Daoy (cell line): Measurements from ENCODE around the genes MRPS24, AEBP1 and GCK.

DNA sequence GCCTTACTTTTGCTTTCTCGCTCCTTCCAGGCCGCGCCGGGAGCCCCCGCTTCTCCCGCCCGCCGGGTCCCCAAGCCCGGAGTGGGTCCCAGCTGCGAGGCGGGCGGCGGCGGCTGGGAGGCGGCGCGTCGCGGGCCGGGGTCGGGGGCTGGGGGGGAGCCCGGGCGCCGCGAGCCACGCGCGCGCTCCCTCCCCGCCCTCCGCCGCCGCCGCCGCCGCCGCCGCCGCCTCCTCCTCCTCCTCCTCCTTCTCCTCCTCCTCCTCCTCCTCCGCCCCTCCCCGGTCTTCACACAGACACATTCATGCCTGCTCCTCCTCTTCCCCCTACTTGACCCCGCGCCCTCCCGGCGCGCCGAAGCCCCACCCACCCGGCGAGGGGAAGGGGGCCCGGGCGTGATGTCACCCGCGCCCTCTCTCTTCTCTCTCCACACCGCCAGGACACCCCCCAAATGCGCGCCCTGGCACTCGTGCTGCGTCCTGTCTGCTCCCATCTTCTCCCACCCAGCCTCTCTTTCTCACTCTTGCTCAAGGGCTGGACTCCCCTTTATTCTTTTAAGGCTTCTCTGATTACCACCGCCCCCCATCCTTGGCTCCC is 865 bp upstream of the GLI3 start:
- RAMPAGE, long total RNA: no peak

GRCh38 chr7:42263778-42264561 is 27.0 kb upstream of the GLI3 start:
- RAMPAGE, long total RNA: no peak

DNA sequence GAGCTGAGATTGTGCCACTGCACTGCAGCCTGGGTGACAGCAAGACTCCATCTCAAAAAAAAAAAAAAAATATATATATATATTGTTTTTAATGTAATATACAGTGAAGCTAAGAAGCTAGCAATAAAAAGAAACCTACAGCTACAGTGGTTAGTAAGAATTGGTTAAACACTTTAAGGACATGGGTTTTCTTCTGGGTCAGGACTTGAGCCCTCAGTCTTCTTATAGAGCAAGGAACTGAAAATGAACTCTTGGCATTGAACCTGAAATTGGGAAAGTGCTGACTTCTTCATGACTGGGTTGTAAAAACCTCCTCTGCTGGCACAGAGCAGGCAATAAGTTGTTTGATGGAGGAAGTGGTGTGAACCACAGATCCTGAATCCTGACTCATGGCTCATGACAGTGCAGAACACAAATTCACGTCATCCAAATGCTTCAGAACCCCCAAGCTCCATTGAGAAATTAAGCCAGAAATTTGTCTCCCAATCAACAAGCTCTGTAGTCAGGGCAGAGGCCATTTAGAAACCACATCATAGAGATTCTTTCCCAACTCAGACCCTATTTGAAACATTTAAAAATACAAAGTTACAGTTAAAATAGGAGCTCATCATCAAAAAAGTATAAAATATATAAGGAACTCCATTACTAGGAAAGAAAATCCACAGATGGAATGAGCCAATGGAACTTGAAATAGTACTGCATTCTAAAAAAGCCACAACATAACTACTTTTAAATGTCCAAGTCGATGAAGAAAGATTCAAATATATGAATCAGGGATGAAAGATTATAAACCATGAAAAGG is 10.4 kb upstream of the STK17A start:
- RAMPAGE, long total RNA: no peak

DNA sequence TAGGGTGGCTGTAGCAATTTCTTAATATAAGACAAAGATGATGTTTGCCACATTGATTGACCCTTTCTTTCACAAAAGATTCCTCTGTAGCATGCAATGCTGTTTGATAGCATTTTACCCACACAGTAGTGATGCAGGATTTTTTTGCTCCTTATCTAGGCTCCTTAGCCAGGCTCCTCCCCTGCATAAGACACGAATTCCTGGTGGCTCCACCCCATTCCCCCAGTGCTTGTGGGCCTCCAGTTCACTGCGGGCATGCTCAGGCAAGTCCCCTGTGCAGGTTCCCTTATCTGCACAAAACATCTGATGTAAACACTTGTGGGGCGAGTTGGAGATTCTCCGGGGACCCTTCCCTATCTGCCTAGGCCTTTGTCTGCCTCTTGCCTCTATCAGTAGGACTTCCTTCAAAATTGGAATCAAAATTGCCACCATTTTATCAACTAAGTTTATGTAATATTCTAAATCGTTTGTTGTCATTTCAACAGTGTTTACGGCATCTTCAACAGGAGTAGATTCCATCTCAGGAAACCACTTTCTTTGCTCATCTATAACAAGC is 5.4 kb upstream of the STK17A start:
- RAMPAGE, long total RNA: no peak

- RAMPAGE, long total RNA: no peak
Observed at GRCh38 chr7:43609063-43609988, 26.4 kb downstream of the STK17A start.

DNA sequence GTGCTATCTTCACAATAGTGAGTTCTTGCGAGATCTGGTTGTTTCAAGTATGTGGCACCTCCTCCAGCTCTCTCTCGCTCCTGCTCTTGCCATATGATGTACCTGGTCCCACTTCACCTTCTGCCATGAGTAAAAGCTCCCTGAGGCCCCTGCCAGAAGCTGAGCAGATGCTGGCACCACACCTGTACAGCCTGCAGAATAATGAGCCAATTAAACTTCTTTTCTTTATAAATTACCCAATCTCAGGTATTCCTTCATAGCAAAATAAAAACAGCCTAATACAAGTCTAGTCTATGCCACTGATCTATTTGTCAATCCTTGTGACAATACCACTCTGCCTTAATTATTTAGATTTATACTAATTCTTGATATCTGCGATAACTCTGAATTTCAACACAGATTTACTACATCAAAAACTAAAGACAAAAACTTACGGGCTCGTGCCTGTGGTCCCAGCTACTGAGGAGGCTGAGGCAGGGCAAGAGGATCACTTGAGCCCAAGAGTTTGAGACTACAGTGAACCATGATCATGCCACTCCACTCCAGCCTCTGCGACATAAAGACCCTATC is 66.1 kb downstream of the COA1 start:
- RAMPAGE, long total RNA: no peak

DNA sequence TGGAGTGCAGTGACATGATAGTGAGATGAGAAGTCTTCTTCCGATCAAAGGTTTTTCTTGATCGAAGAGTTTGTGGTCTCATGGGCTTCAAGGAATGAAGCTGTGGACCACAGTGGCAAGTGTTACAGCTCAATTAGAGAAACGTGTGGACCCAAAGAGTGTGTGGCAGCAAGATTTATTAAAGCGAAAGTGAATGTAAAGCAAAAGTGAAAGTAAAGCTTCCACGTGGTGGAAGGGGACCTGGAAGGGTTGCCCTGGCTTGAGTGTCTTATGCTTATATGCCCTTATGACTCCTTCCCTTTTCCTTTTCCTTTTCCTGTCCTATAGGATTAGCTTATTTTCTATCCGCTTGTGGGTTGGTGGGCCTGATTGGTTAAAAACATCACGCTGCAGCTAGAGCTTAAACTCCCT is 34.9 kb downstream of the MRPS24 start:
- RAMPAGE, long total RNA: no peak

DNA sequence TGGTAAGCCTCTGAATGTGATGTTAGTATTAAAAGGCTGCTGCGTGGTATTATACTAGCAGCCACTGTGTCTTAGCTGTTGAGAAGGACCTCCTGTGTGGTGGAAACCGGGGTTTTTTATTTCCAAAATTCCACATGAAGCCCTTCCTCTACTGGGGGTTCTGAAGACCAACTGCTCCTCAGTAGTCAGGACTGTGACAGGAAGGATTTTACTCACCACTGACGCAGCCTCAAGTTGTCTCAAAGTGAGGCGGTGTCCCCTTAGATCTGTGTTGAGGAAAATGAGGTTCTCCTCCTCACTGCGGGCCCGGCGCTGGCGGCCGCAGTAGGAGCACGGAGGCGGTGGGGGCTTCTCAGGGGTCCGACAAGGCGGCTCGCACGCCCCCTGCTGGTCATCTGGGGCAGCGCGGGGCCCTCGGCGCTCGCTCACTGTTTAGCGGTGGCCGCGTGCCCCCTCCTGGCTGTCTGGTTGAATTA is 30.6 kb downstream of the MRPS24 start:
- RAMPAGE, long total RNA: no peak

DNA sequence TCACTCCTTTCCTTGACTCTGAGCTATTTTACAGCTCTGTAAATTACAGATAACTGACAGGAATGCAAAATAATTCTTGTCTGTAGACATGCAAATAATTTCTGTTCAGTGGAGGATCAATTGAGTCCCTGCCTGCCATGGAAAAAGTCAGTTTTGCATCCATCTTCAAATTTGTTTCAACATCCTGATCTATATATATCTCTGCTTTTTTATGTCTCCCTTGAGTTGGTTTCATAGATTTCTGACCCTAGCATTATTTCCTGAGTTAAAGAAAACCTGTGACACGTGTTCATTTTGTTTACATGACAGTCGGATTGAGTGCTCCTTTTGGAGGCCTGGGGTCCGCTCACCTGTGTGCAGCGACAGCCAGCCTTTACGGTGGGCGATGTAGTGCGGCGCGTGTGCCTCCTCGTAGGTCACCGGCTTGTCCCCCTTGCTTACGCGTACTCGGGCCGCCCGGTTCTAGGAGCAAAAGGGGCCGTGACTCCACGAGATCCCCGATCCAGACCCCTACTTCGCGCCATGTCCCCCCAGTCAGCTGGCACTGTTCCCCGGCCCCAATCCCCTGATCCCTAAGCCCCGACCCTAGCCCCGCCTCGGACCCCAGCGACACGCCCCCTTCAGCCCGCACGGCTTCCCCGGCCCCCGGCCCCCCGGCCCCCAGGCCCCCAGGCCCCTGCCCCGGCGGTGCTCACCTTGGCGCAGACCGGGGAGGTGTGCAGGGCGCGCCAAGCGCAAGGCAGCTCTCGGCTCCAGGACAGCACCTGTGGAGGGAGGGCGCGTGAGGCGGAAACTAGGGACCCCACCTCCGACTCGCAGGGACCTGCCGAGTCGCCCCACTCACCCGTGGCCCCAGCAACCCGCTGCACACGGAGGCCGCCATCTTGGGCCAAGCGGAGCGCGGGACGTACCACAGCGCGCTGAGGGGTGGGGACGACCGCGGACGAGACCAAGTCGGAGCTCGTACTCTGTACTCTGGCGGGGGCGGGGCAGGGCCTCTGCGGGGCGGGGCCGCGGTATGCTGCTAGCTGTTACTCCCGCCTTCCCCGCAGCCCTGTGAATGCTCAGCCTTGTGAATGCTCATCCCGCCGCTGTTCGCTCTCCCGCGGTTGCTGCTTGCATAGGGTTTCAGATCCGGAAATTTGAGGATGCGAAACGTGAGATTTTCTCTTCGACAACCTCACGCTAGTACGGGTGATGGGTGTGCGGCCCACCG is at the start of gene MRPS24:
Gene MRPS24 (minus strand): TSS at position 905 of the 1,216 bp plus-strand sequence.
- RAMPAGE, long total RNA: start-site peak on the minus strand centred at position 886 of the sequence, 44 bp wide, 1,227 and 560 reads in 2 replicates

DNA sequence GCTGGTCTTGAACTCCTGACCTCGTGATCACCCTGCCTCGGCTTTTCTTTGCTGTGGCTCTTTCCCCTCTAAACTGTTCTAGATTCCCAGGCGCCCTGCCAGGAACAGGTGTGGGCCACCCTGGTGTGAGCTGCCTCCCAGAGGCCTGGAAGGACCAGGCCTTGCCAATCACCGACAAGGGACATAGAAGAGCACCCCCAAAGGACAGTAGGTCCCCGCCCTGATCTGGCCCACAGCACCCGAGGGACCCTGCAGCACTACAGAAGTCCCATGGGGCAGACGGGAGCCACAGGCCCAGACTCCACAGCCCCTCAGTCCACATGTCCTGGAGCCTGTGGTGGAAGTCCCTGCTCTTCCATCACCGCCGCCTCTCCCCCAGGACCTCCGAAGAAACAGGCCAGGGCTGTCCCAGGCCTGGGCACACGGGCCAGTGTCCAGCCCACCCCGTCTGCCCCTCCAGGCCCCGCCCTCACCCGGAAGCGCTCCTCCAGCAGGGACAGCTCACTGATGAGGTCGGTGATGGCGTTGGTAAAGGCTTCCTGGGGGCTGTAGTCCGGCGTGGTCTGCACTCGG is 16.5 kb downstream of the SPDYE1 start:
- RAMPAGE, long total RNA: no peak

DNA sequence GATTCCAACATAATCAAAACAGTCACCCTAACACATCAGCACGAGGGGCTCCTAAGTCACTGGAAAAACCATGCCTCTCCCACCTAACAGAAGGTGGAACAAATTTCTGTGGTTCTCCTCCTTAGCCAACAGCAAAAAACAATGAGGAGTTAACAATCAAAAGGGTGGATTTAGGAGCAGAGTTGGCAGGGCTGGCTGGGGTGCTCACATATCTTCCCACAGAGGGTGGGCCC is 5.5 kb downstream of the POLM start:
- RAMPAGE, long total RNA: no peak

DNA sequence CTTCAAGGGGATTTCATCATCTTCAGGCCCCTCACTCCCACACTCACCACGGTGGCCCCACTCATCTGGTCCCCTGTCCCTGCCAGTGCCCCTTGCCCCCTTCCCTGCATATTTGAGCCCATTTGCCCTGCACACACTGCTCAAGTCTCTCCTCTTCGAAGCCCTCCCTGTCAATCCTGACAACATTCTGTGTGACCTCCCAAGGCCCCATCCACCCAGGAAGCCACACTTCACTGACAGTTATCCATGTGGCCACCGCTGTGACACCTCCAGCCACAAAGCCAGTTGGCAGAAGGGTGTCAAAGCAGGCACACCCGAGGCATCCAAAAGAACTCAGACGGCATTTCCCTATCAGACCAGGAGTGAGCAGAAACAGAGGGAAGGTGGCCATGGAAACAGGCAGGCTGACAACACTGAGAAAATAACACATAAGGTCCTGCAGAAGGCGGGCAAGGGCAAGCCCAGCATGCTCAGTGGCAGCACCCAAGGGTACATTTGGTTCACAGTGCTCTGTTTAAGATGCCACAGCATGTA is 4.6 kb downstream of the POLM start:
- RAMPAGE, long total RNA: no peak

DNA sequence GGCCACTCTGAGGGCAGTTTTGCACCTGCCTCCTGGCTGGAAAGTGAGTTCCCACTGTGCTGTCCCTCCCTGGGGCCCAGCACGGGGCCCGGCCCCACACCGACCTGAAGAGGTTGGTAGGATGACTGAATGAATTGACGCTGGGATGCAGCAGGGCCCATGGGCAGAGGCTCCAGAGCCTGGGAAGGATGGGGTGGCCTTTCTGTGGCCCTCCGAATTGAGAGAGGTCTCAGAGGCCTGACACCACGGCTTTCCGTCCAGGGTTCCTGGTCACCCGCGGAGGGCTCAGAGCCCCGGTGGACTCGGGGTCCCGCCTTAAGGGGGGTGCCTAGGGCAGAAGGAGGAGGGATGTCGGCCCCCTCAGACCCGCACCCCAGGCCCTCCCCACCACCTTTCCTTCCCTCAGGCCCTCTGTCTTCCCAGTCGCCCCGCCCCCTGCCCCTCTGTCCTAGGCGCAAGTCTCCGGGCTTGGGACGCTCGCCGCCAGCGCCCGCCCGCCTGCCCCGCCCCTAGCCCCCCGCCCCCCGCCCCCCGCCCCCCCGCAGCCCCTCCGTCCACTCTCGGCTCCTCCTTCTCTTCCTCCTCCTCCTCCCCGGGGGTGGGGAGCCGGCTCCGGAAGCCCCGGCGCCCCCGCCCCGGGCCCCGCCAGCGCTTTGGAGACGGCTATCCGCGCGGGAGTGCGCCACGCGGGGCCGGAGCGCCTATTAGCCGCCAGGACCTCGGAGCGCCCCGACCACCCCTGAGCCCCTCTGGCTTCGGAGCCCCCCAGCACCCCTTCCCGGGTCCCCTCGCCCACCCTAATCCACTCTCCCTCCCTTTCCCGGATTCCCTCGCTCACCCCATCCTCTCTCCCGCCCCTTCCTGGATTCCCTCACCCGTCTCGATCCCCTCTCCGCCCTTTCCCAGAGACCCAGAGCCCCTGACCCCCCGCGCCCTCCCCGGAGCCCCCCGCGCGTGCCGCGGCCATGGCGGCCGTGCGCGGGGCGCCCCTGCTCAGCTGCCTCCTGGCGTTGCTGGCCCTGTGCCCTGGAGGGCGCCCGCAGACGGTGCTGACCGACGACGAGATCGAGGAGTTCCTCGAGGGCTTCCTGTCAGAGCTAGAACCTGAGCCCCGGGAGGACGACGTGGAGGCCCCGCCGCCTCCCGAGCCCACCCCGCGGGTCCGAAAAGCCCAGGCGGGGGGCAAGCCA is at the start of gene AEBP1:
Gene AEBP1 (plus strand): TSS at position 645 of the 1,190 bp plus-strand sequence.
- RAMPAGE, long total RNA: no peak

- RAMPAGE, long total RNA: no peak
Observed at GRCh38 chr7:44159322-44159521, 18.1 kb upstream of the MYL7 start.

GRCh38 chr7:44189231-44189583 is at the start of gene GCK:
Gene GCK, minus strand, starts transcription at chr7:44189439.
- RAMPAGE, long total RNA: no peak

- RAMPAGE, long total RNA: no peak
Observed at GRCh38 chr7:44276013-44276499, 49.3 kb downstream of the CAMK2B start.

DNA sequence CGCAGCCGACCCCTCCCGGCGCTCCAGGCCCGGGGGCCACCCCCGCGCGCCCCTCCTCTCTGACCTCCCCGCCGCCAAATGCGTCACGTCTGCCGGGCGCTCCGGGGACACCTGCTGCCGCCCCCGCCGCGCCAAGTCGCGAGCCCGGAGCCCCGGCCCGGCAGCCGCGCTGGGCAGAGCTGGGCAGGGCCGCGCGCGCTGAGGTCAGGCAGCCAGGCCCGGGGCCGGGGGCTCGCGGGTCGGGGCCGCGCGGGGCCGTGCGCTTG is 498 bp downstream of the CAMK2B start:
- RAMPAGE, long total RNA: no peak

GRCh38 chr7:44539868-44540590 is 1.1 kb downstream of the NPC1L1 start:
- RAMPAGE, long total RNA: no peak

GRCh38 chr7:44595989-44596379 is 10.4 kb upstream of the OGDH start:
- RAMPAGE, long total RNA: no peak

DNA sequence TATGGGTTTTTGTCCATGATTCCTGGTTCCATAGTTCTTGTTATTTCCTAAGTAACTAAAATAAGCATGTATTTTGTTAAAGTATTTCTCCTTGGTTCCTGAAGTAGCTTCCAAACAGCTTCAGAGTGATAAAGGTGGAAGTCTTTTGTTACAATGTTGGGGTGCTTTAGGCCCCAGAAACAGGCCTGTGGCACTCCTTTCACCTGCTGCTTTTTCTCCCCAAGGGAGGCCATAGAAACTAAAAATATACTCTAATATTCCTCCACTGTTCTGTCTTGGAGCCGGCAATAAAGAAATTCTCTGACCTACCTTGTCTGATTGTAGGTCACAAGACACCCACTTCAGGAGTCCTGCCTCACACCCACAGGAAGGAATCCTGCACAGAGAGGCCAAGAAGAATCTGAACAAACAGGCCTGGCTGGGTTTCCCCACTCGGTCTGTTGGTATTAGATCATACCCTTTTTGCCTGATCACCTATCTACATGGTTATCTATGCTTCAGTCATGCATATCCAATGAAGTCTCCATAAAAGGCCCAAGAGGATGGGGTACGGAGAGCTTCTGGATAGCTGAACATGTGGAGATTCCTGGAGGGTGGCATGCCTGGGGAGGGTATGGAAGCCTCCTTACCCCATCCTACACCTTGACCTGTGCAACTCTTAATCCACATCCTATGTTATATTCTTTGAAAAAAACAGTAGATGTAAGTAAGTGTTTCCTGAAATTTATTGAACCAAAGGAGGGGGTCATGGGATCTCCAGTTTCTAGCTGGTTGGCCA is 12.3 kb downstream of the OGDH start:
- RAMPAGE, long total RNA: no peak